ENCODE measurements around the genes CAP2, NHLRC1 and DEK.

DNA sequence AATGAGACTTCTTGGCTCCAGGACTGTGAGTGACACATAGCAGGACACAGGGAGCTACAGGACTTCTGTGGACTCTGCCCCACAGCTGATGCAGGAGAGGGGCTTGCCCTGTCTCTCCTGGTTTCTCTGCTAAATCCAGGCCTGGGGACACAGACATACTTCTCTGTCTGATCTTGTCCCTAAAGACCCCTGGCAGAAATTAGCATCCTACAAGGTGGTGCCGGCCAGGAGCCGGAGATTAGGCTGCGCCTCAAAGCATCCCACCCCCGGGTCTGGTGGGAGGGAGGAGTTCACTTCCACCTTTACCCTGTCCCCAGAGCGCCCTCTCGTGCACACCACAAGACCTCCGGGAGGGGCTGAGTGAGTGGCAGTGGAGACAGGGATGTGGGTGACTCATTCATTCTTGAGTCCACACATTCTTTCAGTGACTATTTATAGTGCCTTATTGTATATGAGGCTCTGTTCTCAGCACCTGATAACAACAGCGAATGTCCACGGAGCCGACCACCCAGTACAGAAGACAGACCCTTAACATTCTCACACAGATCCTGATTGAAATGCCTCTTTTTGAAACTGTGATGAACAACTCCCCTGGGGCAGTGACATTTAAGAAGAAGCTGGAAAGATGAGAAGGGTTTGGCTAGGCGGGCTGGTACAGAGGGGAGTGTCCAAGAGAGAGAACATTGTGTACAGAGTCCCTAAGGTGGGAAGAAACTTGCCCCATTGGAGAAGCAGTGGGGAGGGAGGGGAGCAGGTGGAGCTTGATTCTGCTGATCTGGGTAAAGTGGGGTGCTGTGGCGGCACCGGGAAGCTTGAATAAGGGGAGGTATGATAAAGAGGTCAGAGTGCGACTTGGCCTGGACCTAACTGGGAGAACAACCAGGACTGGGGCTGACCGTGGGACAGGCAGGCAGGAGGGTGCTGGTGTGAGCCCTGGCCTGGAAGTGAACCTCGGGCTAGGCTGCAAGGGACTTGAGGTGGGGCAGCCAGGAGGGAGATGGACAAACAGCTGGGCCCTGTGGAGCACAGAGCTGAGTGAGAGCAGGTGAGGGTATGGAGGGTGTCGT is 39.1 kb downstream of the GMPR start:
- PRO-cap, result no peak
- RAMPAGE, long total RNA, result no peak

GRCh38 chr6:16326758-16327157 is 88.4 kb downstream of the GMPR start:
- PRO-cap, result no peak
- RAMPAGE, long total RNA, result no peak

- PRO-cap, result no peak
- RAMPAGE, long total RNA, result start-site peak on the minus strand at chr6:16416699-16416814, 20 reads
Measured at GRCh38 chr6:16416660-16417079, 178.3 kb downstream of the GMPR start.

DNA sequence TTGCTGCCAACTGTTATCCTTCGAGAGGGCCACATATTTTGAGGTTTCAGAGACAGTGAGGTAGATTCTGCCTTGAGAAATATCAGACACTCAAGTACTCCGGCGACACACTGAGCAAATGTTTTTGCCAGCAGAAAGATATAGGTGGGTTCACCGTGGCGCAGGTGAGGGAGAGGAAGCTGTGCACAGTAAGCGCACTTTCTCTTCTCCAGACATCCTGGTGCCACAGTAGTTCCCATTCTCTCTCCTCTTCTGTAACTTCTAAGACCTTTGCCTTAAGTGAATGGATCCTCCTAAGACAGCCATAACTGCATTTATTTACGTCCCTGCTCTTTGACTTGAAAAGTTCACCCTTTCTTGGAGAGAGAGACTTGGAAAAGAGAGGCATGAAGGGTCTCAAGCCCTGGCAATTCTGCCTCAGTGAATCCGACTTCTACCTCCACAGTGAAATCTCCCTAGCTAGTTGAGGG is 183.8 kb downstream of the GMPR start:
- PRO-cap, result no peak
- RAMPAGE, long total RNA, result no peak

DNA sequence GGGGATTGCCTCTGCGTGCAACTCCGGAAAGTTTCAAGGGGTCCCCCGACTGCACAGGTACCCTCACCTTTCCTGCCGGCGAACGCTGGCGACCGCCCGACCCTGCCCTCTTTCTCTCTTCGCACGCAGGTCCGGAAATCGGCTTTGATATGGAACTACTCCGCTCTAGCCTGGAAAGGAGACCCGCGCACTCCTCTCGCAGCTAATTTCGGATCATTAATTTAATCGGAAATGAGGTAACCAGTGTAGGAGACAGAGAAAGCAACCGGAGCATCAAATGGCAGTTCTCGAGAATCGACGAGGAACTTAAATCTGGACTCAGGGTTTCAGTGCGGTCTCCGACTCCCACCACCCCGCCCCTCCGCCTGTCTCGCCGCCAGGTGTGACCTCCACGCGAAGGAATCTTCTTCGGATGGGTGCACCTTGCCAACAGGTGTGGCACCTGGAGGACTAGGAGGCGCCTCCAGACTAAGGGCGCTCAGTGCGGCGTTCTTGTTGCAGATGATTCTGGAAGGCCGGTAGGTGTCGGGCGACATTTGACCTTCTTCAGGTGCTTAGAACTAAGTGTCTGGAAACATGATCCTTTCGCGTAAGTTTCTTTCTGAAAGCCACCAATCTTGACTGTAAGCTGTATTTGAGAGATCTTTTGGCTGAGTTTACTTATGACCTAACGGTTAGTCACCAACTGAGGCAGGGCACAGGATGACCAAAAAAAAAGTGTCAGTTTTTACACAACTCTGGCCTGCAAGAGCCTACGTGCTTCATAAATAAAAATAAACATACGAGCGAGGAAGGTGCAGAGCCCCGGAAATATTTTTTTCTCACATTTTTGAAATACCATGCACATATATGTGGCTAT is 1.2 kb upstream of the ATXN1 start:
- PRO-cap, result unidirectional peak, minus-strand start at position 121 of the sequence; bidirectional peak, plus-strand start at position 776 of the sequence, minus-strand start at position 623 of the sequence
- RAMPAGE, long total RNA, result no peak

DNA sequence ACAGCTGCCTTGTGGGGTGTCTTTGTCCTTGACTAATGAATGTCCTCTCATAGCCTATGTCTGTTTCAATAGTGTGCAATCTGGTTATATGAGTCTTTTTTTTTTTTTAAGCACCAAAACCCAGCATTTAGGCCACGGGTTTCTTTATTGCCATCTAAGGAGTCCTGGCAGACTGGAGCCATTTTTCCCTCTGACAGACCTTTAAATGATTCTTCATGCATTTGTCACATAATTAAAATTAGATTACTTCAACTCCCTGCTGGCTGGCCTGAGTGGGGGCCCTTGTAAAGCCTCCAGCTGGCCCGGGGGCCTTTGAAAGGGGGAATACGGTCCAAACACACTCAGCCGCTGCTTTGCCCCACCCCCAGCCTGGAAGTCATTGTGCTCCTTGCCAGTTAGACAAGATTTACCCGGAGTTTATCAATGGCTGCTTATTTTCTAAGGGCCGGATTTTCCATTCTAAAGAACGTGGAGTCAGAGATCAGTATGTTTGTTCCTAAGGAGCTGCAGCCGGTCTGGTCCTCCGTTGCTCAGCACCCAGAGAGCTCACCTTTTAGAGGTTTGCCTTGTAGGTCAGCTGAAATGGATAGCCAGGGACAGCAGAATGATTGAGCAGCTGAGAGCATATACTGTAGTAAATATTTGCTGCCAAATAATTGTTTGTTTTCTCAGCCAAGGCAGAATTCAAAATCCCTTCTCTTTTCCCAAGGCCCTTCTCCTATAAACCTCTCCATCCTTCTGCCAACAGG is 68.6 kb upstream of the RBM24 start:
- PRO-cap, result unidirectional peak, minus-strand start at position 62 of the sequence
- RAMPAGE, long total RNA, result no peak

GRCh38 chr6:17392947-17393790 is at the start of gene CAP2:
CAP2 (plus strand) TSS chr6:17393595.
- PRO-cap, result bidirectional peak, plus-strand start at chr6:17393380, minus-strand start at chr6:17393469; bidirectional peak, plus-strand start at chr6:17393712, minus-strand start at chr6:17393619
- RAMPAGE, long total RNA, result start-site peak on the plus strand at chr6:17393702-17393718, 34 reads

GRCh38 chr6:17580414-17581302 is 19.4 kb upstream of the FAM8A1 start:
- PRO-cap, result bidirectional peak, plus-strand start at chr6:17580845, minus-strand start at chr6:17580786
- RAMPAGE, long total RNA, result no peak

DNA sequence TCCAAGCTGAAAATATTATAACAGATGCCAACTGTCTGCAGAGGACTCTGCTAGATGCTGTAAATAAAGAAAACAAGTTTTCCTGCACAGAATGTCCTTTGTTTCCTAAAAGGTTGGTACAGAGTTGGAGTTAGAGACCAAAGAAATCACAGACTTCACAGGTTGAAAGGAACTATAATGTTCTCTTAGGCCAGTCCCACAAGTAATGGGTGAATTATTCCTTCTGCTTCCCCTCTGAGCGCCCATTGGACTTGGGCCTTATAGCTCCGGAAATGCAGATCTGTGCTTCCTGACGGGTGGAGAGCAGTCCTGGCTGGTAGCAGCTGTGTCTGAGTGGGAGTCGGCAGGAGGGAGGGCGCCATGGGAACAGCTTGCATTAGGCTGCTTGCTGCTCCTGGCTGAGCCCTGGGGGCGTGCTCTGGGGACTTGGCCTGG is 18.3 kb upstream of the NUP153 start:
- PRO-cap, result no peak
- RAMPAGE, long total RNA, result no peak

DNA sequence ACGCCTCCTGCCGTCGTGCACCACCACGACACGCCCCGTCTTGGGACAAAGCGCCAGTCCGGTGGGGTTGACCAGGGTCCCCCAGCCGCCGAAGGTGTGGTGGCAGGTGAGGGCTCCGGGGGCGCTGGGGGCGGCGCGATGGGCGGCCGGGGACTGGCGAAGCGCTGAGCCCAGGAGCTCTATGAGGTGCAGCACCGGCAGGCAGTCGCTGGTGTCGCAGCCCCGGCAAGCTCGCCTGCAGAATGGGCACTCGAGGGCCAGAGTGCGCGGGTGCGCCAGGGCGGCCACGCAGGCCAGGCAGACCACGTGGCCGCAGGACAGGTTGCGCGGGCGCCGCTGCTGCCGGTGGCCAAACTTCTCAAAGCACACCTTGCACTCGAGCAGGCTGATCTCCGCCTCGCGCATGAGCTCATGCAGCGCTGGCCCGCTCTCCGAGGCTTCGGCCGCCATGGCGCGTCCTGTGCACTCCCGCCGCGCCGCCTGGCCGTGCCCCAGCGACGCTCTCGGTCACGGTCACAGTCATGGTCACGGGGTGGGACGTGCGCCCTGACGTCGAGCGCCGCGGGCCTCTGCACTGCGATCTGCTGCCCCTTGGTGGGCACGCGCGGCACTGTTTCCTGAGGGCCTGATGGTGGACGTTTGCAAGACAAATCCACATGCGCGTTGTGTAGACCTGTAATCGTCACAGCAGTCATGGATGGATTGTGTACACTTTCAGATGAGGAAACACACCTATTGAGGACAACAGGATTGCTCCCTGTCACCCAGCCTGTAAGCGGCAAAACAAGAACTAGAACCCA is at the start of gene NHLRC1:
TSS of gene NHLRC1 (minus strand) at position 521 of the 800 bp plus-strand sequence.
- PRO-cap, result unidirectional peak, minus-strand start at position 488 of the sequence
- RAMPAGE, long total RNA, result start-site peak on the minus strand centred at position 488 of the sequence, 48 bp wide, 8 reads

- PRO-cap, result no peak
- RAMPAGE, long total RNA, result start-site peak on the plus strand at chr6:18209961-18209967, 10 reads
Measured at GRCh38 chr6:18209730-18210359, 54.5 kb downstream of the DEK start.

DNA sequence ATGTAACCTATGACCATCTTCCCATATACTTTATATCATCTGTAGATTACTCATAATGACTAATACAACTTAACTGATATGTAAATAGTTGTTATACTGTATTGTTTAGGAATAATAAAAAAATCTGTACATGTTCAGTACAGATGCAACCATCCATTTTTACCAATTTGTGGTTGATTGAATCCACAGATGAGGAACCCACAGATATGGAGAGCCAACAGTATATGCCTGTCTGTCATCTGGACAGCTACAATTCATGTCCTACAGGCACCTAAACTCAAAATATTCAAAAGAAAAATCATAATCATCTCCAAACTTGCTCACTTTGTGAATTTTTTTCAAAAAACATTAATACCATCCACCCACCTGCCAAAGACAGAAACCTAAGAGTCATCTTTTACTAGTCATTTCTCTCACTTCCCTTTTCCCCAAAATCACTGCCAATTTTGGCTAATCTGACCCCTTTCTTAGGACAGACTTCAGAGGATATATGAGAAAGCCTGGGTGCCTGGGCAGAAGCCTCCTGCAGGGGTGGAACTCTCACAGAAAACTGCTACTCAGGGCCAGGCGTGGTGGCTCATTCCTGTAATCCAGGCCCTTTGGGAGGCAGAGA is 4.1 kb downstream of the DEK start:
- PRO-cap, result no peak
- RAMPAGE, long total RNA, result no peak

DNA sequence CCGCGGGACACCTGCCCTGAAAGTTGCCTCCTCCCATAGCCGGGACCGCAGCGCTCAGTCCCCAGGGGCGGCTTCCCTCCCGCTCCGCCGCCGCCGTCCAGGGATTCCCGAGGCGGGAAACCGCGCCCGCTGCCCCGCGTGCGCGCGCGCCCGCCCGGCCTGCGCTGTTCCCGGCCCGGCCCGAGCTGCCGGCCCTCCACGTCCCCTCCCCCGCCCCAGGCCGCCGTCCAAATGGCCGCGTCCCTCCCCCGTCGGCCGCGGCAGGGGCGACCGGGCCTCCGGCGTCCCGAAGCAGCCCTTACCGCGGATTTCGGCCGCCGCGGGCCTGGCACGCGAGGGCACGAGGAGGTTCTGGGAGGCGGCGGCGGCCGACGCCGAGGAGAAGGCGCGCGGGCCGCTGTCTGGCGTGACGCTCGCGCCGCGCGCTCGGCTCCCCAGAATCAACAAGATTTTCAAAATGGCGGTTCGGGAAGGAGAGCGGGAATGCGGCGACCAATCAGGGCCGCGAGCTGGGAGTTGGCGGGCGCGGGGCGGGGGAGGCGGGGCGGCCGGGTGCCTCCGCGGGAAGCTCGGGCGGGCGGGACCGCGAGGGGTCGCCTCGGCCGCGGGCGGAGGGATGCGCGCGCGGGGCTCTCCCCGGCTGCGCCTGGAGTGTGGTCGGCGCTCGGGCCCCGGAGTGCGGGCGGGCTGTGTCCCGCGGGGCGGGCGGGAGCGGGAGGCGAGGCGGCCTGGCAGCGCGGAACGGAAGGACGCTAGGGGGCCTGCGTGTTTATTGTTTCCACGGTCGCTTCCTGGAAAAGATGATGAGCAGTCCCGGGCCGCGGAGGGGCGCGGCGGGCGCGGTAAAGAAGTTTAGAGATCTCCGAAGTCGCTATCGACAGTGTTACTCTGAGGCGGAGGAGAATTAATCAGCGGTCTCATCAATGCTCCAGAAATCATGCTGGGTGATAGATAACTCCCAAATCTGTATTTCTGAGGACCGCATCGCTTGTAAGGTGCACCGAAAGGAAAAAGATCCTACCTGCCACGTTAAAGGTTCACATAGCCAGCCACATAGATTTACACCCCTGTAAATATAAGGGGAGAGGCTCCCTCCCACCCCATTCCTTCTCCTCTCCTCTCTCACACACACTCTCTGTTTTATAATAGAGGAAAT is at the start of gene DEK:
TSS of gene DEK (minus strand) at position 448 of the 1,156 bp plus-strand sequence.
- PRO-cap, result bidirectional peak, plus-strand start at position 563 of the sequence, minus-strand start at position 442 of the sequence; bidirectional peak, plus-strand start at position 679 of the sequence, minus-strand start at position 678 of the sequence; bidirectional peak, plus-strand start at position 810 of the sequence, minus-strand start at position 743 of the sequence
- RAMPAGE, long total RNA, result start-site peak on the minus strand centred at position 97 of the sequence, 43 bp wide, 67 reads; start-site peak on the minus strand centred at position 384 of the sequence, 117 bp wide, 1,095 reads

DNA sequence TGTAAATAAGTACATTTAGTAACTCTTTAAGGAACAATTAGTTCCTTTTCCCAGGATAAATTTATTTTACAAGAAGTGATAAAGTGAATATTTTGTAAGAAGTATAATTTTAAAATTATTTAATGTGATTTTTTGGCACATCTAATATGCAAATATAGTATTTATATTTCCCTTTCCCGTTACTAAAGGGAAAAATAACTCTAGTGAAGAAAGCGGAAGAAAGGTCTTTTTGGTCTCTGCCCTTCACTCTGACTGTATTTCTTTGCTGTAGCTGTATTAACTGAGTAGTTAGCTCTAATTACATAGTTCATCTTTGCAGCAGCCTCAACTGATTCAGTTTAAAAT is 57.4 kb upstream of the RNF144B start:
- PRO-cap, result no peak
- RAMPAGE, long total RNA, result no peak

DNA sequence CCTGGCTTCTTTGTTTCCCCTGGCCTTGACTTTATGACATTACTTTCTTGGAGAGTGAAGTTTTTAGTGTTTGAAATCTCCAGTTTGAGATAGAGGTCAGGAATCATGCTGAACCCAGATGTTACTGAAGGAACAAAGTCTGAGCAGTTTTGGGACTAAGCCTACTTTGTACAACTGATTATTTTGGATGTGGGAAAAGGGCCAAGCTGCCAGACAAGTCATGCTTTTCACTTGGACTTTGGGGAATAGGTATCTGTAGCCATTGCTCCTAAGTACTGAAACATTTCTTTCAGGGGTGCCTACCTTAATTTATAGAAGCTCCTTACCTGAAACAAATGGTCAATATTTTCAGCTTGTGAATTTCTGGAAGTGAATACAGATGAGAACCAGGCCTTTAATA is 2.4 kb downstream of the RNF144B start:
- PRO-cap, result no peak
- RAMPAGE, long total RNA, result no peak

DNA sequence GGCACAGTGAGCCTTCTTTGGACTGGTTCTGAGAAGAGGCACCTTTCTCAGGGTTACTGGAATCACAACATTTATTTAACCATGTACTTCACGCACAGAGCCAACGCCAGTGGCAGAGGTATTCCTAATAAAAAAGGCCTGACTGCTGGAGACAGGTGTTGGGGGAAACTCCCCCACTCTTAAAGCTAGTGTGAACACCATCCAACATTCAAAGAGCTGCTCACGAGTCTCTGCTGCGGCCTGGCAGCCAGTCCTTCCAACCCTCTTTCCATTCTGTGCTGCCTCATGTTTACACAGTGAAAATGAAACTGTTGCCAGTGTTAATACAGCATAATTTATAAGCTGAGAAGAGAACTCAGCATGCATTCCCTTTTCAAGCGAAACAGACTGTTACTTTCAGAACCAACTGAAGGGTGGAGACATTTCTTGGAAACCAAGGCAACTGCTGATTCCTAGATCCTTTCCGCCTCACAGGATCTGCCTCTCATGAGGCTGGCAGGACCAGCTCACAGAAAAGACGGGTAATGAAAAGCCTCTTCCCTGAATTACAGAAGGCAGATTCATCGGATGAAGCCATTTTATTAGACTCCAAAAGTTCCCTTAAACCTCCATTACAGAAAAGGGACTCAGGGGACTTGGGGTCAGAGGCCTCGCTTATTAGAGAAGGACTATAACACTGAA is 533.8 kb upstream of the ID4 start:
- PRO-cap, result no peak
- RAMPAGE, long total RNA, result no peak

GRCh38 chr6:19822675-19823073 is 14.5 kb upstream of the ID4 start:
- PRO-cap, result unidirectional peak, plus-strand start at chr6:19822927
- RAMPAGE, long total RNA, result no peak

- PRO-cap, result no peak
- RAMPAGE, long total RNA, result no peak
Measured at GRCh38 chr6:19837662-19837779, 351 bp downstream of the ID4 start.

- PRO-cap, result no peak
- RAMPAGE, long total RNA, result no peak
Measured at GRCh38 chr6:19845517-19846051, 8.4 kb downstream of the ID4 start.

DNA sequence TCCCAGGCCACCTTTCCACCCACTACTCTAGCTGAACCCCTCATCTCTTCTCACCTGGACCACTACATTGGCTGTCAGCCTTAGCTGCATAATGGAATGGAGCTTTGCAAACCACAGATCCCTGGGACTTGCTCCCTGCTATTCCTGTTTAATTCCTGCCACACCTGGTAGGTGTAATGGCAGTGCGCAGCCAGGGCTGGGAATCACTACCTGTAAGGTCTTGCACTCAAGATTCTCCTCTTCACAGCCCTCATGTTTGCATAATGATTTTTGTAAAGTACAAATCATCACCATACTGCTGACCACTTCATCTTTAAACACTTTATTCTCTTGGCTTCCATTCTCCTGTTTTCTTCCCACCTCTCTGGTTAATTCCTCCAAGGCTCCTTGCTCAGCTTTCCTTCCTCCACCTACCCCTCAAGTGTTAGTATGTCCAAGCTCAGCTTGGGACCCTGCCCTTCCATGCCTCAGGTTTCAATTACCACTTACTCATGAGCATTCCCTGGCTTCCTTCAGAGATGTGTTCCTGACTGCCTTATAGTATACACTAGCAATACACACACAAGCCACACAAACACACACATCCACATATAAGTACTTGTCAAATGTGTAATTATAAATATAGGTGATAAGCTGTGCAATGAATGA is 67.7 kb downstream of the MBOAT1 start:
- PRO-cap, result no peak
- RAMPAGE, long total RNA, result start-site peak on the minus strand centred at position 623 of the sequence, 74 bp wide, 7 reads